Pulmonary artery (tissue), 1 donor: ENCODE data around the genes ABTB2 and APIP.

- PRO-cap, result no peak
These were observed 47.9 kb downstream of the ABTB2 start for GRCh38 chr11:34309583-34310625.

DNA sequence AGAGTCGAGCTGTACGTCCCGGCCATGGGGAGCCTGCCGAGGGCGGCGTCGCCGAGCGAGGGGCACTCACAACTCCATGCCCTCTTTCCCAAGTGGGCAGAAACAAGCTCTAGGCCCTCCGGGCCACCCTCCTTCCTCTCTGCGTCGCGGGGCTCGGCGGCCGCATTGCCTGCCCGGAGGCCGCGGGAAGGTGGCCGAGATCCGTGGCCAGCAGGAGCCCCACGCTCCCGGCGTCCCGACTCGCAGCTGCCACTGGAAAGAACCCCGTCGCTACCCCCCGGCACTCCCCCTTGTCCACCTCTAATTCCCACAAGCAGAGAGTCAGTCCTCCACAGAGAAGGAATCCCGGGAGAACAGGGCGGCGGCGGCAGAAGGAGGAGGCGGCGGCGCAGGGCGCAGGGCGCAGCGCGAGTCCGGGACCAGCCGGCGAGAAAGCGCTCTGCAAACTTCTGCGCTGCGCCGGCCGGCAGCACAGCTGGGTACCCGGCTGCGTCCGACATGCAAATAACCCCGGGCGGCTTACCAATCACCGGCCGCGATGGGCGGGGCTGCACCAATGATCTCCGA is at the start of gene ABTB2:
ABTB2 (minus strand) TSS at position 453 of the 567 bp plus-strand sequence.
- PRO-cap, result bidirectional peak, plus-strand start outside the sequence, minus-strand start at position 441 of the sequence

GRCh38 chr11:34415565-34415978 is 23.2 kb upstream of the CAT start:
- PRO-cap, result no peak

- PRO-cap, result no peak
These were observed 50.1 kb upstream of the EHF start for GRCh38 chr11:34570827-34571187.

DNA sequence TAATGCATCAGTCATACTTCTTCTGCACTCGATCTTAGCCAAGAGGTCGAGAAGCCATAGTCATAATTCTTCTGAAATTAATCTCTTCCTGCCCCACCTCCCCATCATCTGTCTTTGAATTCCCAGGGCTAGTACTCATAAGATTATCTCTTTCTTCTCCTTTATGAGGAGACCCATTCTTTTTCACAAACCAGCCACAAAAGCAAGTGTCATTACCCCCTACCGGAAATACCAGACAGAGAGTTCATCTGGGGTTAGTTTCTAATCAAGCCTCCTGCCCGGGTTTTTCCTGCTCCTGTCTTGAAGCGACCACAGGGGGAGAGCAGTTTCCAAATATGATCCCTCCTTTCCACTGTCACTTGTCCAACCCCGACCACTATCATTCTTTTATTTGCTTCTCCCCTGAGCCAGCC is 21.3 kb upstream of the EHF start:
- PRO-cap, result no peak

DNA sequence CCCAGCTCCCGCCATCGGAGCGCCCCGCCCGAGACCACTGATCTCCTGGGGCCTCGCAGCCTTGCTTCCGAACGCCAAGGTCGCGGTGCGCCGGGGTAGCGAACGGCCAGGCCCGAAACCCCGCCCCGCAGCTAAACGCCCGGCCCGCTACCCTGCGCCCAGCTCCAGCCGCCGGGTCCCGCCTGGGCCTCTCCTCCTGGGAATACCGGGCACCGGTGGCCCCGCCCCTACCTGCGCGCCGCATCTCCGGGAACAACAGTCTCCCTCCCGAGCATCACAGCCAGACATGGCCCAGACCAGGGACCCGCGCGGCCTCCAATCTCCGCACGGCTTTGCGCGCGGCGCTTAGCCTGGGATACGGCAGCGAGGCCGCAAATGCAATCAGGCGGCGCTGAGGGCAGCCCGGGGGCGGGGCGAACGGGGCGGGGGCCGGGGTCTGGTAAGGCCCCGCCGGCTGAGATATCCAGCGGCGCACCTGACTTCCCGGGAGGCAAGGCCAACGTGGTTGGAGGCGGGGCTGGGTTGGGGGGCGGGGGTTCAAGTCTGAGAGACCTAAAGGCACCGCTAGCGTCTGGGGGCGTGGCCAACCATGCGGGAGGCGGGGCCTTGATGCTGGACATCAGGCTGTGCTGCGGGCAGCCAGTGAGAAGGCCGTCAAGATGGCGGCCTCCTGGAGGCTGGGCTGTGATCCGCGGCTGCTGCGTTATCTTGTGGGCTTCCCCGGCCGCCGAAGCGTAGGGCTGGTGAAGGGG is at the start of gene APIP:
APIP (minus strand) TSS at position 383 of the 752 bp plus-strand sequence.
- PRO-cap, result bidirectional peak, plus-strand start at position 645 of the sequence, minus-strand start at position 383 of the sequence

- PRO-cap, result no peak
These were observed 103.0 kb upstream of the CD44 start for GRCh38 chr11:35035772-35036588.

DNA sequence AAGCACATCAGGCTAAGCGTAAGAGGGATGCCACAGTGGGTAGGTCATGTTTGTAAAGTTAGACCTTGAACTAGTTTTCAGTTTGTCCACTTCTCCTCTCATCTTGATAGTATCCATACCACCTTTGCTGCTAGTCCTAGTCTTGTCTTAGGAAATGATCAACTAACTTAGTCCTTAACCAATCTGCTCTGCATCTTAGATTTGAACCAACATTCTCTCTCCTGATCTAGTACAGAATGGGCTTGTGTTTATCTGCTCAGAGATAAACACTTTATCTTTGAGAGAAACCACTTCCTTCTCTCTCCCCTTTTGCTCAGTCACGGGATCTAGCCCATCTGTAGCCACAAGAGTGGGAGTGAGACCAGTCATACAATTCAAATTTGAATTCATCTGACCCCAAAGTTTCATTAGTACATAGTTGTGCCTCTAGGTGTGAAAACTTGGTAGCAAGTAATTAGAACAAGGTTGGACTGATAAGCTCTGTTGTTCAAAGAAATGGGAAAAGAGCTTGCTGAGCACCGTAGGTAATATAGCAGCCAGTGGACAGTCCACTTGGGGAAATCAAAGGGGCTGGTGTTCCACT is 71.9 kb upstream of the CD44 start:
- PRO-cap, result no peak

DNA sequence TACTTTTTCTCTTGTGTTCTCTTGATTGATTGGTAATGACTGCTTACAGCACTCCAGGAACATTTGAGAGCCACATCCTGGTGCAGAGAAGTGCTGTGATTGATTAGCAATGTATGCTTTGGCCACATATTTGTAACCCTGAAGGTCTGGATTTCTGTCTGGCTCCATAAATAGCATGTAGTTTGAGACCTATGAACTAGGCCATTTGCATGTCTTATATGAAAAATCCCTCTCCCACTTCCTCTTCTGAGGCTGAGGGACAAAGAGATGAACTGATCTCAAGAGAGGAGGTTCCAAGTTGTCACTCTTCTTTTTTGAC is 49.3 kb upstream of the CD44 start:
- PRO-cap, result no peak

GRCh38 chr11:35146510-35147061 is 7.6 kb downstream of the CD44 start:
- PRO-cap, result no peak

- PRO-cap, result no peak
These were observed 90.1 kb downstream of the CD44 start for GRCh38 chr11:35228994-35229600.

DNA sequence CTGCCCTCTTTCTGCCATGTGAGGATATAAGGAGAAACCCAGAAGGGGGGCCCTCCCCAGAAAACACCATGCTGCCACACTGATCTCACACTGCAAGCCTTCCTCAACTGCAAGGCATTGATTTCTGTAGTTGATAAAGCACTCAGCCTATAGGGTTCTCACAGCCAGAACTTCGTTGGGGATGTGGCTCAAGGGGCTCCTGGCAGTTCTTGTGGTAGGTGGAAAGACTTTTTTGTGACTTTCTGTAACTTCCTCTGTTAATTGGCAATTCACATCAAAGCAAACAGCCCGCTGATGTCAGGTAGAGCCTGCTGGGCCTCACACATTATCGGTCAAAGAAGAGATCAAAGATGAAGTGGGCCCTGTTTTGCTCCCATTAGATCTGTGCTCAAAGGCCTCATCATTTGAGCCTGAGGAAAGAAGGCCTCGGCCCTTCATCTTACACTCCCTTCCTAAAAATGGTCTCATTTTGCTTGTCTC is 109.0 kb downstream of the CD44 start:
- PRO-cap, result no peak

GRCh38 chr11:35260306-35261124 is 121.5 kb downstream of the CD44 start:
- PRO-cap, result no peak

- PRO-cap, result no peak
These were observed 114.9 kb downstream of the SLC1A2 start for GRCh38 chr11:35304478-35304881.

DNA sequence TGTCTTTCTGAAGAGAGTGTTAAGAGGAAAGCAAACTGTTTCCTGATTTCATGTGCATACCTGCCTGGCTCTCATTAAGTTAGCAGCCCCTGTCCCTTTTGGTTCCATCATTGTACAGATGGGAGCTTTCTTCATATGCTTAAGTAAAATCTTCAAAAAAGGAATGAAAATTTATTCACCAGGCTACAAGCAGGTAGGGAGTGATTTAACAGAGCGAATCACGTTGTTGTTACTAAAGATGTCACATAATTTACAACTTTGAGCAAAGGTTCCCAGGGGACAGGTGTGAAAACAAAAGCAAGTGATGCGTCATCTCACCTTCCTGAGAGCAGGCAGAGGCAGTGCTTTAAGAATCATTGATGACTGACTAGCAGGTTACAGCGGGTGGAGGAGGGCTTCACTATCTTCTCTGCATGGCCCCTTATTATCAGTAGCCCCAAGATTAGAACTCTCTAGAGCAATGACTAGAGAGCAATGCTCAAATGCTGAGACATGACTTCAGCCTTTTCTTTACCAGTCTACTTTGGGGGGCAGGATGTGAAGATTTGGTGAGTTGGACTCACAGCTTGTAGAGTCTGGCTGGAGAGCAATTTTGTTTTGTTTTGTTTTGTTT is 85.0 kb downstream of the SLC1A2 start:
- PRO-cap, result no peak

DNA sequence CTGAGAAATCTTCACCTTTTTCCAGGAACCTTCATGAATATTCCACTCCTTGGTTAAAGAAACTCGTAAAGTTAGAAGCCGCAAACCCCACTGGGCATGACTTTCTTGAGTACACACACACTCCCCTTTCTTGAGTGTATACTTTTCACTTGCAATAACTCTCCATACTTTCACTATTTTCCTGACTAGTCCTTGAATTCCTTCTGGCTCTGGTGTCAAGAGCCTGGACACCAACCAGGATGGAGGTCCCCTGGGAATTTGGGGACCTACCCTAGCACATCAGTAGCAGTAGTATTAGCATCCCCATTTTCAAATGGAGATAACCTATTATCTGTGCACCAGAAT is 76.0 kb downstream of the SLC1A2 start:
- PRO-cap, result no peak

GRCh38 chr11:35347664-35348191 is 71.6 kb downstream of the SLC1A2 start:
- PRO-cap, result no peak

- PRO-cap, result no peak
These were observed 892 bp upstream of the PAMR1 start for GRCh38 chr11:35526229-35526786.

GRCh38 chr11:35662303-35662557 is 345 bp upstream of the TRIM44 start:
- PRO-cap, result no peak

DNA sequence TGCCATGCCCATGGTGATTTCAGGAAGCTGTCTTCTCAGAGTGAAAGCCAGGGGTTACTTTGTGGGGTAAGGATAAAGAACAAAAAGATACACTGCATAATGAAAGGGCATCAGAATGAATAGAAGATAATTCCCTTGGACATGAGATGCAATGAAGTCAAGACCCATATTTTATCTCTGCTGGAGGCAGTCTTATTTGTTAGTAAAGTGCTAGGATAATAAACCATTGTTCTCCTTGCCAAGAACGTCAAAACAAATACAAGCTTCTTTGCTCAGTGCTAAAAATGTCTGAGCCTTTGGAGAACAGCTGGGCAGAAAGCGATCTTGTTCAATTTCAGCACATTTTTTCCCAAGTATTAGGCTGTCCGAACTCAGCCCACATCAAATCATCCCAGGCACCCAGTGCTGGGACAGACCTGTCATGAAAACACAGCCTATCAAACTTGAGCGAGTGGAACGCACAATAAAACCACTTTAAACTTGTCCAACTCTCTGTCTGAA is 38.0 kb upstream of the LDLRAD3 start:
- PRO-cap, result no peak